SJCRH30 (cell line): ENCODE measurements around a stretch of chr1.

- RAMPAGE, long total RNA, result no peak
These were observed 109.5 kb upstream of the IFFO2 start for GRCh38 chr1:19065531-19066778.

DNA sequence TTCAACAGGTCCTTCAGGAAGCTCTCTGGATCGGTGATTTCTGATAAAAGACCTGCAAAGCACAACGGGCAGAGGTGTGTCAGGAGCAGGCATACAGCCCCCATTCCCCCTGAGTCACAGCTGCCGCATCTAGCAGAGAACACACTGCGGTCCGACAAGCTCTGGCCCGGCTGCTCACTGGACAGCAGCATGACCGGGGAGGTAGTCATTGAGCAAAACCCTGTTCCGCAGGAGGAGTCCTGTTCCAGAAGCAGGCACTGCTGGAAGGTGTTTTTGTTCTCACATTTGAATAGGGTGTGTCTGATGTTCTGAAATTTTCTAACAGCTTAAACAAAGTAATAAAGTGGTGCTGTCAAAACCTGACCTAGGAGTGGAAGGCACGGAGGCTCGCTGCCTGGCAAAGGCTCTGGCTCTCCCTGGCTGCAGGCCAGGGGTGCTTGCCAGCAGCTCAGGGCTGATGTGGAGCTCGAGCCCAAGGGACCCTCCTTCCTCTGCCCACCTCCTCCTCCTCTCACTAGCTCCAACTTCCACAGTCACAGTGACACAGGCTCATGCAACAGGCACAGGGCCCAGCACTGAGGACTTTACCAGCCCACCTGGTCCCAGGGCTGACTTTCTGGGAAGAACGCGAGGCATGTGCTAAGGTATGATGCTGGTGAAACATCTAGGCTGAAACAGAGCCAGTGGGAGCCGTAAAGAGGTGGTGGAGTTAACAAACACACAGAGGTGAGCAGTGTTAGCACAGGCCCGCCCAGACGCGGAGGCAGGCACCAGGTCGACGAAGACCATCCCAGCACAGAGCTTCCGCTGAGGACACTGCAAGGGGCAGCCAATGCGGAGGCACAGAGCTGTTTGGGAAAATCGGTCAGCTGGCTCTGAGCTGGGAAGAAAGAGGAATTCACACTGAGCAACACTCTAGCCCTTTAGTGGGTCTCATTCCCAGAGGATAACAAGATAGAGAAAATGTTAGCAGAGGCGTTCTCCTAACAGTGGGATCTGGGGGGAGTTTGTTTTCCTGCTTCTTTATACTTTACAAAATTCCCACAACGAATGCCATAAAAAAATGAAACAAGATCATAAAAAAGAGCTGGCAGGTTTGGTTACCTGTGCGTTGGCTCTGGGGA lies 118.7 kb upstream of the IFFO2 start:
- RAMPAGE, long total RNA, result no peak

GRCh38 chr1:19084450-19084945 lies 125.6 kb downstream of the UBR4 start:
- RAMPAGE, long total RNA, result no peak

- RAMPAGE, long total RNA, result no peak
These were observed 109.8 kb downstream of the UBR4 start for GRCh38 chr1:19100239-19100753.

DNA sequence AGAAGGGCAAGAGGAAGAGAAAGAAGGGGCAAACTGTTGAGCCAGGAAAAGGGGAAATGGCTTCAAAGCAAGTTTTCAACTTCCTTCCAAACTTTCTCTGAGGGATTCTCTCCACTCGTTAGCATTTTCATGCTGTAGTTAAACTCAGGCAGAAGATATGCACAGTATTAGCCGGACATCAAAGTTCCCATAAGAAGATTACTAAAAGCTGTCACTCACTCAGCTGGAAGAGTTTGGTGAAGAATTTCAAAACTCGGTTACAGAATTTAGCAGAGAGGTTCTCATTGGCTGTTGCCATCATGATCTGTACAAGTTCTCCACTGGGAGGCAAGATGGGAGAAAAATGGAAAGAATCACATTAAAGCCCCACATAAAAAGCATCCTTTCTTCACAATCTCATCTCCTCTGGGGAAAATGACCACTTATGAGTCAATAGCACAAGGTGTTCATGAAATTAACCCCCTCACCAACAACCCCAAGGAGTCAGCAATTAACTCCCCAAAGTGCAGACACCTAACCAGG lies 45.0 kb downstream of the UBR4 start:
- RAMPAGE, long total RNA, result no peak

DNA sequence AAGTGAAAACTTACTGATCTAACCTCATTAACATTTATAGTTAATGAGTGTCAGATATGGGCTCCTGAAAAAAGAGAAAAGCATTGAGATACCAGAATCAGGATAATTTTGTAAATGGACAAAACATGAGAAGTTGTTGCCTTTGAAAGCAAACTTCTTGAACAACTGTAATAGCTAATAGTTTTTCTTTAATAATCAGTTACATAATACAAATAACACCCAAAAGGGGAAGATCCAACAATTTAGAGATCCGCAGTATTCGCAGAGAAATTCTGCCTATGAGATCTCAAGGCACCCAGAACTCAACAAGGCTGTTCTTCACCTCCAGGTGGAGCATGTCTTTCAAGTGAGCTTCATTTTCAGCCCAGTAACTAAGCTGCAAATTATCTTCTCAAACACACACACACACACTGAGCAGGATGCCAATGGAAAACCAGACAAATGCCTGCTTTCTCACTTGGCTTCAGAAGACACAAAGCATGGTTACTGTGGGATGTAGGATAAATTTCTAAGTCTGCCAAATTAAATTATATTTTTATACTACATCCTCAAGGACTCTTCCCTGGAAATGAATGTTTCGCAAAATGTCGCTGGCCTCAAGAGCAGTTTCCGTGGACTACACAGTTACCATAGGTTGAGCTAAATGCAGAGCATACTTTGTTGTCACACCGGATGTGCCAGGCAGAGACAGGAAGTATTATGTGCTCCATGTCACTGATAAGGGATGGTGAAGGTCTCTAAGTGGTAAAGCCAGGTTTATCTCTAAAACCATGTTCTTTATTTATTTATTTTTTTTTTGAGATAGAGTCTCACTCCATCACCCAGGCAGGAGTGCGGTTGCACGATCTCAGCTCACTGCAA lies 30.4 kb downstream of the UBR4 start:
- RAMPAGE, long total RNA, result no peak

- RAMPAGE, long total RNA, result no peak
These were observed 10.6 kb downstream of the UBR4 start for GRCh38 chr1:19199510-19199850.

- RAMPAGE, long total RNA, result no peak
These were observed 731 bp downstream of the AKR7A3 start for GRCh38 chr1:19287809-19288269.

DNA sequence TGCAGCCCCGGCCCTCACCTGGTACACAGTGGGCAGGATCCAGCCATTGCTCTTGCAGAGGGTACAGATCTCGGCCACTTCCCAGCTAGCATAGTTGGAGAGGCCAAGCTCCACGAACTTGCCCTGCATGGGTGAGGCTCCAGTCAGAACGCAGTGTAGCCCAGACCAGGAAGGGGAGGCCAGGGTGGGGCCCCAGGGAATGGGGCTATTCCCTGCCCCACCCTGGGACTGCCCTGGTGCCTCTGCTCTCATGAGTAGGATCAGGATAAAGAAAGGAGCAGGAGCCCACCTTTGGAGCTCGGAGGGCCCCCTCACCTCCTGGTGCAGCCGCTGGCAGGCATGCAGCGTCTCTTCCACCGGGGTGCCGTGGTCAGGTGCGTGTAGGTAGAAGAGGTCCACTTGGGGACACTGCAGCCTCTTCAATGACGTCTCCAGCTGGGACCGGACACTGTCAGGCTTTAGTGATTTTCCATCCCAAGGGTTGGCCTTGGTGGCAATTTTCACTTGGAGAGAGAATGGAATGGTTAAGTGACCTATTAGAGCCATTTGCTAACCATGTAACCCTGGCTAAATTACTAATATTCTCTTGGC lies 3.7 kb downstream of the AKR7A2 start:
- RAMPAGE, long total RNA, result no peak

DNA sequence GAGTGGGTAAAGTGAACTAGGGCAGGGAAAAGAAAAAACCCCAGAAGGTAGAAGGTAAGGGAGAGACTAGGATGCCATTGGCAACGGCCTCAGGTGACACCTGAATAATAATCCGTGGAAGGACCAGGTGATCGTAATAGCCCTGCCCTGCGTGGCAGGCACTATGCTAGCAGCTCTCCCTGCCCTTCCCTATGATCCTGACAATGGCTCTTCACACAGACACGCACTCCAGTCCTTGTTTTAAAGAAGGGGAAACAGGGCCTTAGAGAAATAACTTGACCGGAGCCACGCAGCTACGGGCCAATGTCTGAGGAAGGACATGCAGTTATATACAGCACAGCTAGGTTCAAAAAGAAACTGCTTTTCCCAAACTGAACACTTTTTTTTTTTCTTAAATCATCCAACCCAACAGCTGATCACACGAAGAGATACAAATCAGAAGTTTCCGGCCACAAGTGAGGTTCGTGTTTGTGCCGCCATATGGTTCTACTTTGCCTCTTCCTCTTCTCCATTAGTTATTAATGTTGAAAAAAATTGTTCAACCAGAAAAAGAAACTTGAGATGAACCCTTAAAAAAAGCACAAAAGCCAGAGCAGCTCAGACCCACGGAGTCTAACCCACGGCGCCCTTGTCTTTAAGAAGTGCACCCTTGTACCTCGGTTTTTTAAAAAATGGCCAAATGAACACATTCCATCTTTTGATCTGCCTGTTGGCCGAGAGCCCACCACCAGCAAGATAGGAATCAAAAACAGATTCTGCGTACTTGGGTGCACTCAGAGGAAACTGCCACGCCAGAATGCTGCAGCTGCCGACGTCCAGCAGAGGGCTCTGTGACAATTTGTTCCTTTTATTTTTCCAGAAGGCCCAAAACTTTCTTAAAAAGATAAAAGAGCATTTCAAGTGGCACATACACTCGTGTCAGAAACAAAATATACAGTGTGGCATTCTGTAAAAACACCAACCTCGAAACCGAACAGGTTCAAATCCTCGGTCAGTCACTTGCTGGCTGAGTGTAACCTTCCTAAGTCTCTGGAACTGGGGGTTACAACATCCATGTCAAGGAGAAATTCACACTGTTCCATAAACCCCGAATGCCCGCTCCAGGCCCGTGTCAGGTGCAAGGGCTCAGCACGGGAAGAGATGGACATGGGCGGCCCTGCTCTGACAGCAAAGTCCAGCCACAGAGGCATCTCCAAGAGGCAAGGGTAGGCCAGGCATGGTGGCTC lies 79.0 kb downstream of the SLC66A1 start:
- RAMPAGE, long total RNA, result no peak

GRCh38 chr1:19426742-19427335 lies 58.5 kb downstream of the CAPZB start:
- RAMPAGE, long total RNA, result no peak

GRCh38 chr1:19427379-19428155 lies 57.8 kb downstream of the CAPZB start:
- RAMPAGE, long total RNA, result no peak

- RAMPAGE, long total RNA, result no peak
These were observed 30.8 kb downstream of the CAPZB start for GRCh38 chr1:19454288-19455200.

- RAMPAGE, long total RNA, result no peak
These were observed 9.7 kb upstream of the CAPZB start for GRCh38 chr1:19494823-19495656.

DNA sequence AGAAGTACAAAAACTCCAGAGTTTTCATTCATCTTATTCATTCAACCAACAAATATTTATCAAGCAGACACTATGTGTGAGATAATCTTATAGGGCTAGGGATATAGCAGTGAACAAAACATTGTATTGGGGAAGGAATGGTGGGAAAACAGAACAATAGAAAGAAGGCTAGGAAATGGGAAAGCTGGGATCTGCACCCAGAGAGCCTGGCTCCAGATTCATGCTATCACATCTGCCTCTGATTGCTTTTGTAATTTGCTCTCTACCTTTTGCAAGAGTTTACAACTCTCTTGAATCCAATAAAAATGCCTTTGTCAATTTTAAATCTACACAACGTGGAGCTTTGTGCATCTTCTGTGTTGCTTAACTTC lies 3.9 kb upstream of the MICOS10 start:
- RAMPAGE, long total RNA, result no peak

DNA sequence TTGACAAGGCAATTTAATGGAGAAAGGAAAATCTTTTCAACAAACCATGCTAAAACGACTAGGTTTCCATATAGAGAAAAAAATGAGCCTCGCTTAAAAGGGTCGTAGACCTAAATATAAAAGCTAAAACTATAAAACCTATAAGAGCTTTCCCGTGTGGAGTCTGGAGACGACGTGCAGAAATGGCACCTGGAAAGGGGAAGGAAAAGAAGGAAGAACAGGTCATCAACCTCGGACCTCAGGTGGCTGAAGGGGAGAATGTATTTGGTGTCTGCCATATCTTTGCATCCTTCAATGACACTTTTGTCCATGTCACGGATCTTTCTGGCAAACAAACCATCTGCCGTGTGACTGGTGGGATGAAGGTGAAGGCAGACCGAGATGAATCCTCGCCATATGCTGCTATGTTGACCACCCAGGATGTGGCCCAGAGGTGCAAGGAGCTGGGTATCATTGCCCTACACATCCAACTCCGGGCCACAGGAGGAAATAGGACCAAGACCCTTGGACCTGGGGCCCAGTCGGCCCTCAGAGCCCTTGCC lies 11.2 kb downstream of the MICOS10 start:
- RAMPAGE, long total RNA, result no peak

GRCh38 chr1:19644591-19645523 lies 746 bp downstream of the NBL1 start:
- RAMPAGE, long total RNA, result no peak

DNA sequence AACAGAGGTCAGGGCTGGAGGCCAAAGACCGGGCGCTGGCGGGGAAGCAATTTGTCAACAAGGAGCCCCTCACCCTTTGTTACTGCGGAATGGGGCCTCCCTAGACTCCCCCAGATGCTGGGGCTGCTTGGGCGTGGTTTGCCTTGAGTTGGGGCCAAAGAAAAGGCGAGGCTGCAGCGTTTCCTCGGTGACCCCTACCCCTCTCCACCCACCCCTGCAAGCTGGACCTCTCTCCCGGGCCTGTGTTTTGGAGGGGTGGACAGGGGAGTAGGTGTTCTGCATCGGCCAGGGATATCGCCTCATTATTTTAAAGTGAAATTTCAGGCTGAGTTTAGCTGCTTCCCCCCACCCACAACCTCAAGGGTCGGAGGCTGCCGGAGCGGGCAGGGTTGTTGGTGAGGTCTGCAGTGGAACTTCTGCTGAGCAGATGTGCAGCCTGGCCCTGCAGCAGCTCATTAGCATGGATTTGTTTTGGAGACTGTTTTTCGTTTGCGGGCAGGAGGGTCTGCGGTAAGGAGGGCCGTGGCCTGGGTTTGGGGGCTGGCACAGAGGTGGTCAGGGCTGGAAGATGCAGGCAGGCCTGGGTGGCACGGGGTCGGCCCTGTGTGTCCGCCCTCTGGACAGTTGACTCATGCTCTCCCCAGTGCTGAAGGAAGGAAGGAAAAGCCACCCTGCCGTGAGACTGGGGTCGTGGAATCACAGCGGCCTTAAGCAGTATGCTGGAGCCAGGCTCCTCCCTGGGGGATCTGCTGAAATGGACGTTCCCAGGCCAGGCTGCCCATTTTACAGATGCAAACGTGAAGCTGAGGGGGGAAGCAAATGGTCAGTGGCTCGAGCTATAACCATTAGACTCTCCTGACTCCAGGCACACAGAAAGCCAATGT lies 1.7 kb downstream of the NBL1 start:
- RAMPAGE, long total RNA, result no peak

- RAMPAGE, long total RNA, result no peak
These were observed 3.6 kb downstream of the NBL1 start for GRCh38 chr1:19647324-19648469.

DNA sequence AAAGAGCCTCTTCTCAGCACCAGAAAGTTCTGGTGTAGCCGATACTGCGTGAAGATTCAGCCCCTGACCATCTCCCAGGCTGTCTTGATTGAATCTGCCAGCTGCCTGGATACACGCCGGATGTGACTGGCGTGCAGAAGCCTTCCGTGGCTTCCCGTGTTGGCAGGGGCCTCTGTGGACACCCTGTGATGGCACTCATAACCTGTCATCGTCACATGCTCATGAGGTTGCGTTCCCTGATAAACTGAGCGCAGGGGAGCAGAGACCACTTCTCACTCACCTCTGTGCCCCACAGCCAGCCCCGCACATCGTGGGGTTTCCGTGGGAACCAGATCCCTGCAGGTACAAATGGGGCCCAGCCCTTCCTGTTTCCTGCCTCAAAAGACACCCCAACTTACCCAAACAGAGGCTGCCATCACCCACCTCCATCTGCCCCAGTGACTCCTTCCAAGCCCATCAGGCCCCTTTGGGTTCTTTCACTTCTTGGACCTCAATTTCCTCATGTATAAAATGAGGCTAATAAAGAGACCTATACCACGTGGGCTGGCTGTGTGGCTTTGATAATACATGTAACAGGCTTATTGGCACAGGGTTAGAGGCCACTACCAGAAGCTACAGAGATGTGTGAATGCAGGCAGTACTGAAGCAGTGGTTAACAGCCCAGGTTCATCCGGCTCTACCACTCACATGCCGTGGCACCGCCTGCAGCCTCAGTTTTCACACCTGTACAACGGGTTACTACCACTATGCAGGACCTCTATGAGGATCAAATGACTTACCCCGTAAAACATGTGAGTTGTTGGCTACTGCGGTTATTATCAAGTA lies 23.5 kb downstream of the HTR6 start:
- RAMPAGE, long total RNA, result no peak